Kidney (tissue), 2 donors: Measurements from ENCODE around the genes GIMAP6 and TMUB1.

- PRO-cap, result no peak
- RRBS, result no CpG with 5 or more reads among the region's 3 CpGs
Measured at GRCh38 chr7:150394187-150394549, 11.3 kb upstream of the ENSG00000284691 start.

GRCh38 chr7:150406470-150407559, 1.3 kb downstream of the ENSG00000284691 start:
- PRO-cap, result no peak
- RRBS, result no CpG with 5 or more reads among the region's 14 CpGs

- PRO-cap, result no peak
- RRBS, result 95% methylated on average over 5 of the region's 21 CpGs
Measured at GRCh38 chr7:150477295-150478133, 27.1 kb downstream of the GIMAP8 start.

- PRO-cap, result no peak
- RRBS, result no CpG with 5 or more reads among the region's 9 CpGs
Measured at GRCh38 chr7:150631934-150632950, at the start of gene GIMAP6. Gene GIMAP6, minus strand, starts transcription at chr7:150632385.

DNA sequence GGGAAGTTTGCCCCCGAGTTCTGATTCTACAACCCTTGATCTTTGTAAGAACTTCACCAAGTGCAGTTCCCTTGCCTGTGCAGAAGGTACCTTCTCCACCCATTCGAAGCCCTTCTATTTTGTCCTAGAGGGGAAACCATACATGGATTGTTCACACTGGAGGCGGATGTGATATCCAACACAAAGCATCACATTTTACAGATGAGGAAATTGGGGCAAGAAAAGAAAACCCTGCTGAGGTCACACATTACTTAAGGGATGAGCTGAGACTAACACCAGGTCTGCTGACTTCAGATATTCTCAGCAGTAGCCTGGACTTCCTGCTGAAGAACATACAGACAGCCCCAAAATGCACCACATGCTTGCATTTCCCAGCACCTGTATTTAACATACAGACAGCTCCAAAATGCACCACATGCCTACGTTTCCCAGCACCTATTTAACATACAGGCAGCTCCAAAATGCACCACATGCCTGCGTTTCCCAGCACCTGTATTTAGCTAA, 11.1 kb downstream of the GIMAP5 start:
- PRO-cap, result no peak
- RRBS, result no CpG with 5 or more reads among the region's 5 CpGs

GRCh38 chr7:150769806-150770393, 30.3 kb downstream of the TMEM176B start:
- PRO-cap, result no peak
- RRBS, result no CpG with 5 or more reads among the region's 4 CpGs

GRCh38 chr7:150869373-150869930, 17.1 kb downstream of the AOC1 start:
- PRO-cap, result no peak
- RRBS, result no CpG with 5 or more reads among the region's 4 CpGs

DNA sequence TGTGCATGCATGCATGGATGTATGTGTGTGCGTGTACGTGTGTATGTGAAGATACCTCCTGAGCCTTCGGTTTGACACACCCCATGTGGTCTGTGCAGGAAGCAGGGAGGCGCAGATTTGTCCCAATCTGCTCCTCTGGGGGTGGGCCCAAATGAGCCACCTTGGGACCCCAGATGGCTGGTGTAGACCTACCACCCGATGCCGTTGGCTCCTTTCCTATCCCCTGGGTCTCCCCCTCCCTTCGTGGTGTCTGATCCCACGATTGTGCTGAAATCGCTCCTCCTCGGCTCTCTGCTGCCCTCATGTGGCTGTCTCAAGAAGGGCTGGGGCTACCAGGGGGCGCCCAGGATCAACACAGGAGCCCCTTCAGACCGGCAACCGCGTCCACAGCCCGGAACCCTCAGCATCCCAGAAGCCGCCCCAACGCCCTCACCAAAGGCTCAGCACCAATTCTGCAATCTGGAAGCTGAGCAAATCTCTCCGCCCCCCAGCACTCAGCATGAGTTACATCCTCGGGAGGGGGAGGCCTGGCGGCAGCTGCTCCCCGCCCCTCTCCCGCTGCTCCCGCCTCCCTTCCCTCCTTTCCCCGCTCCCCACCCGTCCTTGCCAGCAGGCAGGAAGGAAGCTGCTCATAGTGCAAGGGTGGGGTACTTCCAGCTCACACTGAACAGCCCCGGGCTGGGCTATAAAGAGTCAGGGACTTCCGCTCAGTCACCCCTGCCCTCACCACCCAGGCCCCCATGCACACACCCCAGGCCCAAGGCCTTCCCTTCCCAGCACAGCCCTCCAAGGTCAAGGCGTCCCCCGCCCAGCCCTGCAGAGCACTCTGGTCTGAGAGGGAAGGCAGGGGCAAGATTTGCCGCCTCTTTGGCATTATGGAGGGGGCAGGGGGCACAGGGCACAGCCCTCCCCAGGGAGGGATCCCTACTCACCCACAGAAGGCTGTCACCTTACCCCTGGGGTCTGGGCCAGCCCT, 2.2 kb upstream of the NOS3 start:
- PRO-cap, result no peak
- RRBS, result no CpG with 5 or more reads among the region's 30 CpGs

DNA sequence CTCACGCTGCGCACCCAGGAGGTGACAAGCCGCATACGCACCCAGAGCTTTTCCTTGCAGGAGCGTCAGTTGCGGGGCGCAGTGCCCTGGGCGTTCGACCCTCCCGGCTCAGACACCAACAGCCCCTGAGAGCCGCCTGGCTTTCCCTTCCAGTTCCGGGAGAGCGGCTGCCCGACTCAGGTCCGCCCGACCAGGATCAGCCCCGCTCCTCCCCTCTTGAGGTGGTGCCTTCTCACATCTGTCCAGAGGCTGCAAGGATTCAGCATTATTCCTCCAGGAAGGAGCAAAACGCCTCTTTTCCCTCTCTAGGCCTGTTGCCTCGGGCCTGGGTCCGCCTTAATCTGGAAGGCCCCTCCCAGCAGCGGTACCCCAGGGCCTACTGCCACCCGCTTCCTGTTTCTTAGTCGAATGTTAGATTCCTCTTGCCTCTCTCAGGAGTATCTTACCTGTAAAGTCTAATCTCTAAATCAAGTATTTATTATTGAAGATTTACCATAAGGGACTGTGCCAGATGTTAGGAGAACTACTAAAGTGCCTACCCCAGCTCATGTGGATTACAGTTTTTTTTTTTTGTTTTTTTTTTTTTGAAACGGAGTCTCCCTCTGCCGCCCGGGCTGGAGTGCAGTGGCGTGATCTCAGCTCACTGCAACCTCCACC, 10.1 kb downstream of the ATG9B start:
- PRO-cap, result no peak
- RRBS, result 6% methylated on average over 7 of the region's 27 CpGs

GRCh38 chr7:151046739-151047647, 1.3 kb upstream of the ASIC3 start:
- PRO-cap, result no peak
- RRBS, result no CpG with 5 or more reads among the region's 14 CpGs

GRCh38 chr7:151082831-151084132, at the start of gene TMUB1:
Gene TMUB1, minus strand, starts transcription at chr7:151083493.
- PRO-cap, result bidirectional peak, plus-strand start at chr7:151083643, minus-strand start at chr7:151083473
- RRBS, result 2% methylated on average over 32 of the region's 79 CpGs

DNA sequence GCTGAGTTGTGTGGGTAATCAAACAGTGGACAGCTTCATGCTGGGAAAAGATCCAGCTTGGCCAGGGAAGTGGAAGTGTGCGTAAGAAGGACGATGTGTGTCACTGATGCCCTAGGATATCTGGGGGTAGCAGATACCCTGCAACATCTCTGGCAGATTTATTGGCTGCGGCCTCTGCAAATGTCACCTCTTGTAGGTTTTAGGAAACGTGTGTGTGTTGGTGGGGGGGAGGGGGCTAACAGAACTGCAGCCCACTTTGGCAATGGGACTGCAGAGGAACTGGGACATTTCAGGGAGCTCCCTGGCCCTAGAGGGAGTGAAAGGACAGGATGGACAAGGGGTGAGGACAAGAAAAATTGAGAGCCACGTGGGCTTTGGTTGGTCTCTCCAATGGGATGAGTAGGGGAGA, 910 bp upstream of the AGAP3 start:
- PRO-cap, result no peak
- RRBS, result no CpG with 5 or more reads among the region's 5 CpGs

DNA sequence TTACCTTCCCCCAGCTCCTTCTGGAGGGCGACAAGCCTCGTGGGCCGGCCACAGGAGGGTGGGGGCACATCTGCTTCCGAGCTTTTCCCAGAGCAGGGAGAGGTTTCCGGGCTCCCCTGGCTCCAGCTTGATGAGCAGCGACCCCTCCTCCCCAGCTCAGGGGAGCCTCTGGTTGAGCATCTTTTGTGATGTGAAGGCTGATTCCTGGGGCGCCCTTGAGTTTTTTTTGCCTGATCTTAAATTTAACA, 2.2 kb downstream of the AGAP3 start:
- PRO-cap, result no peak
- RRBS, result 9% methylated on average over 3 of the region's 7 CpGs

- PRO-cap, result no peak
- RRBS, result no CpG with 5 or more reads among the region's 14 CpGs
Measured at GRCh38 chr7:151117013-151117603, 30.8 kb downstream of the AGAP3 start.

- PRO-cap, result no peak
- RRBS, result 85% methylated on average over 5 of the region's 45 CpGs
Measured at GRCh38 chr7:151119770-151120809, 33.8 kb downstream of the AGAP3 start.

DNA sequence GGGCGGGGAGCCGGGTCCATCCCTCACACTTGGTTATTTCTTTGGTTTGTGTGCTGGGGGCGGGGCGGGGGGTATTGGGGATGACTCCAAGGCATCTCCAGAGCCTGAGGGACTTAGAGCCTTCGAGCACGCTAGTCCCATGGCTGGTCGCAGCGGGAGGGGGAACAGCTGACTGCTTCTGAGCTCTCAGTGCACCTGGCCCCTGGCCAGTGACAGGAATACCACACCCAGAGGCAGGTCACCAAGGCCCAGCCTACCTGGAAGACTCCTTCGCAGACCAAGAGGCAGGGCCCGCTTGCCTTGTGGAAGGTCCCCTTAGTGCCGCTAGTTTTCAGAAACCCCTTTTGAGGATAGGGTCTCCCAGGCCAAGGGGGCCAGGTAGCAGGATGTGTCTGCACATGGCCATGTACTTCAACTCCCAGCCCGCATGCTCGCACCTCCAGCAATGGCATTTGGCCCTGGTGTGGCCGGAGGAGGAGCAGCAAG, 40.3 kb downstream of the AGAP3 start:
- PRO-cap, result no peak
- RRBS, result 33% methylated on average over 2 of the region's 14 CpGs

- PRO-cap, result no peak
- RRBS, result no CpG with 5 or more reads among the region's 6 CpGs
Measured at GRCh38 chr7:151157379-151157886, 10.1 kb downstream of the GBX1 start.

DNA sequence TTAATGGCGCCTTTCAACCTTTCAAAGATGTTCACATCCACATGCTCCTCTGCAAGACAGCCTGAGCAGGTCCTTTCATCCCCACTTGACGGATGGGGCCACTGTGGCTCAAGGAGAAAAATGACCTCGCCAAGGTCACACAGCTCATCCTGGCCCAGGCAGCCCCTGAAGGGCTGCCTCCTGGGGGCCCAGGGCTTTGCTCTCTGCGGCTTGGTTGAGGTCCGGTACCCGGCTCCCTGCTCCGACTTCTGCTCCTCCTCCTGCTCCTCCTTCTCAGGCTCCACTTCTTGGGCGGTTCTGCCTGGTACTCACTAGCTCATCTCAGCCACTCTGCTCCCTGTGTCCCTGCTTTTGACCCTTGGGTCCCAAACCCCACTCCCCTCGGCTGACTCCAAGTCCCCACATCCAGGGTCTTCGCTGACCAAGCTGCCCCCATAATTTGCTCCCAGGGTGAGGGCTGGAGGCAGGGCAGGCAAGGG, 2.5 kb downstream of the SMARCD3 start:
- PRO-cap, result no peak
- RRBS, result no CpG with 5 or more reads among the region's 10 CpGs

- PRO-cap, result no peak
- RRBS, result no CpG with 5 or more reads among the region's 19 CpGs
Measured at GRCh38 chr7:151252264-151252913, 3.9 kb upstream of the SMARCD3 start.

- PRO-cap, result unidirectional peak, plus-strand start at chr7:151460259
- RRBS, result 12% methylated on average over 4 of the region's 28 CpGs
Measured at GRCh38 chr7:151459513-151460407, 19.8 kb upstream of the CRYGN start.